Neural cell (in vitro differentiated cells): ENCODE results near the gene ROPN1L.

DNA sequence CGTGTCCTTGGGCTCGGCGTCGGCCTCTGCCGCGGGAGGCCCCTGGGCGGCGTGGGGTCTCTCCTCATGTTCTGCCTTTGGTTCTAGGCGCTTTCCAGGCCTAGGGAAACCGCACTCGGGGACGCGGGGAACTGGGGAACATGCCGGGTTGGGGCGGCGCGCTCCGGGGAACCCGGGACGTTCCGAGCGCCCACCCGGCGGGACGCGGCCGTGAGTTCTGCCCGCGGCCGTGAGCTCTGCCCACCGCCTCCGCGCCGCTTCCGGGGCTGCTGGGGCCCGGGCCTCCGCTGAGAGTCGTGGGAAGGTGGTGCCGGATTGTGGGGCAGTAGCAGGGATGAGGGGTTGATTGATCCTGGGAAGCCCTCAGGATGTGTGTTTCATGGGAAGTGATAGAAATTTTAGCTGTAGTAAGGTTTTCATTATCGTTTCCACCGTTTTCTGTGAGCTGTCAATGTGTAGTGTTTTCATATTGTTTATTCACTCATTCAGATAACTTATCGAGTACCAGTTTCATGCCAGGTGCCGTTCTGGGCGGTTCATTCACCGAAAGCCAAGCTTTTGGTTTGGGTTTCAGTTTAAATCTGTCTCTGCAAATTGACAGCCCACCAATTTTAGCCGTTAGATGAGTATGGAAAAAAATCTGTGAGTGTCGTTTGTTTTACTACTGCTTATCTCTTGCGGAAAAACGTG is 612 bp downstream of the MTRR start:
- RAMPAGE, long total RNA: no peak

DNA sequence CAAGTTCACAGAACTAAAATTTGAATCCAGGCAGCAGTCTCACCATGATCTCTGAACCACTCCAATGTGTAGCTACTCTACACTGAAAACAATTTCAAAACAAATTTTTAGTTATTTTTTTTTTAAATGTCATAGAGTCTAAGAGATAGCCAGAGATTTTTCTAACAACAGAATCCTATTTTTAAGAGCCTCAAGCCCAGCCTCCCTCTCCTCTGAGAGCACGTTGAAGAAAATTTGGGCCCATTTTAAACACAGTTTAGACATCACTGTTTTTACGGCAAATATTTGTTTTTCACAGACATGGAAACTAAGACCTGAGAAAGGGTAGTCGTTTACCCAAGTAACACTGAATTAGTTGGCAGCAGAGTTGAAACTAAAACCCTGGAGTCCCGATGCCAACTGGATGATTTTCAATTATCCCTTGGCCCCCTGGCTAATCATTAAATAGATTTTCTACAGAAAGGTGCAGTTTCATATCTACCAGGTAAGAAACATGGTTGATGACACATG is 137.1 kb downstream of the SEMA5A start:
- RAMPAGE, long total RNA: no peak

GRCh38 chr5:9540617-9541366 is 5.1 kb downstream of the SEMA5A start:
- RAMPAGE, long total RNA: no peak

GRCh38 chr5:10339069-10339856 is 14.2 kb upstream of the MARCHF6 start:
- RAMPAGE, long total RNA: start-site peak on the plus strand at chr5:10339571-10339626, 9 and 17 reads in 2 replicates

DNA sequence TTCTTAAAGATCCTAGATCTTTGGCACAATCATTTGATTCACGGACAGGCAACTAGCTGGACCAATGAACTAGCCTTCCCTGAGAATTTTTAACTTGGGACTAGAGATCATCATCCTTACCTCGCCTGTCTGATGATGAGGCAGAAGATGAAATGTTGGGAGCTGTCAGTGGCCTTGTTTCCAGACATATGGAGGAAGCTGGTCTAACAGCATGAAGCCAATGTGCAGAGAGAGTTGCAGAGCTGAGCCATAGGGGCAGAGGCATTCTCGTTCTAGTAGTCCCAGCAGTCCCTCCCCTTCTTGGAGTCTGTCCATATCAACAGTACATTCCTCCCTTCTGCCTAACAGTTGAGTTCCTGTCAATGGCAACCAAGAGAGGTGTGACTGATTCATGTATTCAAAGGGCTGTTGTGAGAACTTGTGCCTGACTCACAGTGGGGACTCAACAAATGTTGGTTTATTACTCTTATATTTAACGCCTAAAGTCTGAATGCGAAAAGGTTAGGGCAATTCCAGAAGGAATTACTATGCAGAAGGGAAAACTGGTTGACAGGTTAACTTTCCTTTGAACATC is 2.0 kb upstream of the MARCHF6 start:
- RAMPAGE, long total RNA: no peak

DNA sequence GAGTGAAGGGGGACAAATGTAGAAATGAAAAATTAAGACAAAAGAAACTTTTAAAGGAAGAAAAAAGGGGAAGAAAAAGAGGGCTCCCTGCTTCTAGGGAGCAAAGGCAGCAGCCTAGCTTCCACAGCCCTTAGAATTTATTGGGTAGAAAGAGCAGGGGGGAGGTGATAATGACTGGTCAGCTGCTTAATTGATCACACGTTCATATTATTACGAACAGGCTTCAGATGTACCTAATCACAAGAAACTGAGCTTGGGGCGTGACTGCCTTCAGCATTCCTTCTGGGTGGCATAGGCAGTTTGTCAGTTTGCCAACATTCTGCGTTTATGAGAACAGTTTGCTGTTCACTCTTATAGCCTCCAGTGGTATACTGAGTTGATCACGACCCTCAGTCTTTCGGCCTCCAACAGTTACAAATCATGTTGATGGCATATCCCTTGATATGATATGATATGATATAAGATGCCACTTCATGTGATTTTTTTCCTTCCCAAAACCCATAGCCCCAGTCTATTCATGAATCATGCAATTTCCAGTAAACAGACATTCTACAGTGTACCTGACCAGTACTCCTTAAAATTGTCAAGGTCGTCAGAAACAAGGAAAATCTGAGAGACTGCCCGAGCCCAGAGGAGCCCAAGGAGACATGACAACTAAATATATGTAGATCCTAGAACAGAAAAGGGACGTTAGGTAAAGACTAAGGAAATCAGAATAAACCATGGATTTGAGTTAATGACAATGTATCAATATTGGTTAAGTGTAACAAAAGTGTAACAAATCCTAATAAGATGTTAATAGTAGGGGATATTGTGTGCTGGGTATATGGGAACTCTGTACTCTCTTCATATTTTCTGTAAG is 13.3 kb downstream of the MARCHF6 start:
- RAMPAGE, long total RNA: no peak

GRCh38 chr5:10377889-10378609 is 24.6 kb downstream of the MARCHF6 start:
- RAMPAGE, long total RNA: no peak

- RAMPAGE, long total RNA: no peak
These were observed 20.1 kb upstream of the ROPN1L start for GRCh38 chr5:10421157-10422402.

DNA sequence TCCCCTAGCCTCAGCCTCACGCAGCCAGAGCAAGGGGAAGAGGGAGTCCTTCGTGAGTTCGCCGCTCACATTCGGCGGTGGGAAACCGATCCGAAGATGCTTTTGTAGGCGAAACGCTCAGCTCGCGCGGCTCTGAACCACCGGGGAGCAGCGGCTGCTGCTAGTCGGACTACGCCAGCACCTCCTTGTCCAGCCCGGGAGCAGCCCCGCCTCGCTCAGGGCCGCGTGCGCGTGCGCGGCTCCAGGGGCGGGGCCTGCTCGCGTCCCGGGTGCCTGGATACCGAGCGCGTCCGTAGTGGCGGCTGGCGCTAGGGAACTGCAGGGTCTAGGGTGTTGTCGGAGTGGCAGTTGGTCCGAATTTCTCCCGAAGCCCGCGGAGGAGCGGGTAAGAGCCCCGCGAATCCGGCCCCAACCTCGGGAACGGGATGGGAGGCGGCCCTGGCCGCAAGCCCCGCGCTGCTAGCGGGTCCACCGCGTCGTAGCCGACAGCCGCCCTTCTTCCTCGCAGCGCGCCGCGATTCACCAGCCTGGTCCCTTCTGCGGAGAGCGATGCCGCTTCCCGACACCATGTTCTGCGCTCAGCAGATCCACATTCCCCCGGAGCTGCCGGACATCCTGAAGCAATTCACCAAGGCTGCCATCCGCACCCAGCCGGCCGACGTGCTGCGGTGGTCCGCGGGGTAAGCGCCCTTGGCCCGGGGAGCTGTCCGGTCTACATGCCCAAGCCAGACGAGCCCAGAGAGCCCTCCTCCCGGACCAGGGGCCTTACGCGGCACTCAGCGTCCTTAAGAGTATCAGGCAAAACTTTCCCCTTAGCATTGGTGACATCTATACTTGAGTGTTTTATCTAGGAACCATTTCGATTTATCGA is at the start of gene ROPN1L:
TSS of gene ROPN1L (plus strand) at position 261 of the 871 bp plus-strand sequence.
- RAMPAGE, long total RNA: no peak

- RAMPAGE, long total RNA: no peak
These were observed 1.4 kb downstream of the ANKRD33B start for GRCh38 chr5:10565296-10565656.

DNA sequence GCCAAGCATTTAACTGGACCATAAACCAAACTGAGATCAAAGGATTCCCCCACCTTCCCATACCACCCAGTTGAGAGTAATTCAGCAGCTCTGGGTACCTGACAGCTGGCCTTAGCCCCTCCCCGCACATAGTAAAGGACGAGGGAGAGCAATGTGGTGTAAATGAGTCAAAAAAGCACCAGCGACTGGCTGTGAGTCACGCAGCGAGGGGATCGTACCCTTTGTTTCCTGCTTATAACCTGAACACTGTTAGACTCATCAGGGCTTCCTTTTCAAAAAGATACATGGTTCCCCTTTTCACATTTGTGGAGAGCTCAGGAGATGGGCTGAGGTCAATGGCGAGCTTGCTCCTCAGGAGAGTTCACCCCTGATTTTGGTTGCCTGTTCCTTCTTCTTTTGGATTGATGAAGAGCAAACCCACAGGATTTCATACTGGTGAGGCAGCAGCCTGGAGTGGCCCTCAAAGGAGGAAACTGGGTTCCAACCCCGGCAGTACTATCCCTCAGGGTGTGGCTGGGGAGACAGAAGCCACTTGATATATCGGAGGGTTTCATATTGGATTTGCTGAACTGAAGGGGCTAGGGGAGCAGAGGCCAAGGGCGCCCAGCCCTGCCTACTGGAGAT is 71.5 kb downstream of the ANKRD33B start:
- RAMPAGE, long total RNA: no peak

GRCh38 chr5:10679559-10680416 is 81.2 kb downstream of the DAP start:
- RAMPAGE, long total RNA: no peak

DNA sequence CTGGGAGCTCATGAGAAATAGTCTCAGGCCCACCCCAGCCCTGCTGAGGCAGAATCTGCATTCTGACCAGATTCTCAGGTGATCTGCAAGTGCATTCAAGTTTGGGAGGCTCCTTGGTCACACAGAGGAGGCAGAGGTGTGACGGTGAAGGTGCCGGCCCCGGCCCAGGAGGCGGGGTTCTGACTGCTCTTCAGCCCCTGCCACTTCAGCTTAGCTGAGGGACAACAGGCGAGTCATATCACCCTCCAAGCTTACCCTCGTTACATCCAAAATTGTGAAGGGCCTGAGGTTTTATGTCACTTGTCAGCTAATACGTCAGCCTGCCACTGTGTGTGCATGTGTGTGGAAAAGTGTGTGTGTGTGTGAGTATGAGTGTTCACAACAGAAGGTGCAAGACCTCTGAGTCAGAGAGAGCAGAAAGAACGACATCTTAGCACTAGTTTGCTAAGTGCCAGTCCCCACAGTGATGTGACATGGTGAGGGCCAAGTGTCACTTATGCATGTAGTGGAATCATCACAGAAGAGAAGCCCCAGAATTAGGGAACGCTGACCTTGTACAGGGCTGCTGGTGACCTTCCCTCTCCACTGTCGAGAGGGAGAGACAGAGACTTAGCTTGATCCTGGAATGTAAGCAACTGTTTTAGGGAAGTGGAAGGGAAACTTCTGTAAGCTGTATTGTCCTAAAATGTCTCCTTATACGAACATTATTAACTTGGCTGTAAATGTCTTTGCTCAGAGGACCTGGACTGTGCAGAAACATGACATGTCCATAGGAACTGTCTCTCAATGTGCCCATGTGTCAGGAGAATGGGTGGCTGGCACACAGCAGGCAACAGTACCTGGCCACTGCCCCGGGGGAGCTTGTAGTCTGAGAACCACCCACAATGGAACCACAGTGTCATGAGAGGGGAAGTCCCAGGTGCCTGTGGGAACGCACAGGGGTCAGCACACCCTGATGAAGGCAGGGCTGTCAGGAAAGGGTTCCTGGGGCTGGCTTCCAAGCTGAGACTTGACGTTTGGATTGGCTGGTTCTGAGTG is 34.3 kb downstream of the DAP start:
- RAMPAGE, long total RNA: no peak

DNA sequence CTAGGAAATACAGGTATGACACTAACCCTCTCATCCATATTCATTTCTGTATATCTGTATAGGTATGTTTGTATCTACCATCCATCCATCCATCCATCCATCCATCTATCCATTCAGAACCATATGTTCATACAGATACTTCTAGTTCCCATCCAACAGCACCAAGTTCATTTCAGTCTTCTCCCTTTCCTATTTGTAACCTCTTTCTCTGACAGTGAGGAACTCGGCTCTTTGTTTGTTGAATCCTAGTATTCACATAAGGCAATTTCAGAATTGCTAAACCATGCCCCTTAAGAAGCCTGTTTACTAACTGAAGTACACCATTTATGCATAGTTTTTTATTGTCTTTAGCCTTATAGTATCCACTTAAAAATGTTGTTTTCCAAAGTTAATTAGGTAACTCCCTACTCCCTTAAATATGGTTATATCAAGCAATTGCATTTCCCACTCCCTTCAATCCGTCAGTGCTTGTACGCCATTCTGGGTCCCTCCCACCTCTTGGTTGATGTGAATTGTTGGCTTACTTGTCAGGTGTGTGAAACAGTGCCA is 18.1 kb downstream of the DAP start:
- RAMPAGE, long total RNA: no peak

GRCh38 chr5:10758860-10759390 is 2.1 kb downstream of the DAP start:
- RAMPAGE, long total RNA: no peak

DNA sequence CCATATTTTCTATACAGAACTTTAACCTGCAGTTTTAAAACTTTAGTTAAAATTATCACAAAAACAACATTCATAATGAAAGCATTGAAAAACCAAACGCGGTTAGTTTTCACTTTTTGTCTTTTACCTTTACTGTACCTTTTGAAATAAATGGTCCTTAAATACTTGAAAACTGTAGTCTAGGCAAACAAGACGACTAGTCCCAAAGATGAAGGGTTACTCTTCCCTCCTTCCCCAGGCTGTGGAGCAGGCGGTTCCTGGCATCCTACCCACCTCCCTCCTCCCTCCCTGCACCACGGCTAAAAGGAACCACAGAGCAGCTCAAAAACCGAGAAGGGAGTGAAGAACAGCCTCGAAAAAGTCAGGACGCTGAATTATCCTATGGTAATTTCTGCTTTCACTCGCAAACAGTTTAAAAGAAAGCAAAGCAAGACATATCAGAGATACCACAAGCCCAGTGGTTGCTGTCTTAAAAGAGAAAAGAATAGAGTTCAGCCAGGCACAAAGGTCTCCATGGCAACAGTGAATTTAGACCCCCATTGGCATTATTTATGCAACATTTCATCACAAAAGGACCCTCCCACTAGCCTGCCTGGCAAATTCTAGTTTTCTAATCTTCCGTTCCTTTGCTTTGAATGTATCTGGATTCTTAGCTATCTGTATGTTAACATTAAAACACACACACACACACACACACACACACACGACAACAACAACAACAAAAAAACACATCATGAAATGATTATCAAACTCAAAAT is 315.5 kb downstream of the CTNND2 start:
- RAMPAGE, long total RNA: no peak

DNA sequence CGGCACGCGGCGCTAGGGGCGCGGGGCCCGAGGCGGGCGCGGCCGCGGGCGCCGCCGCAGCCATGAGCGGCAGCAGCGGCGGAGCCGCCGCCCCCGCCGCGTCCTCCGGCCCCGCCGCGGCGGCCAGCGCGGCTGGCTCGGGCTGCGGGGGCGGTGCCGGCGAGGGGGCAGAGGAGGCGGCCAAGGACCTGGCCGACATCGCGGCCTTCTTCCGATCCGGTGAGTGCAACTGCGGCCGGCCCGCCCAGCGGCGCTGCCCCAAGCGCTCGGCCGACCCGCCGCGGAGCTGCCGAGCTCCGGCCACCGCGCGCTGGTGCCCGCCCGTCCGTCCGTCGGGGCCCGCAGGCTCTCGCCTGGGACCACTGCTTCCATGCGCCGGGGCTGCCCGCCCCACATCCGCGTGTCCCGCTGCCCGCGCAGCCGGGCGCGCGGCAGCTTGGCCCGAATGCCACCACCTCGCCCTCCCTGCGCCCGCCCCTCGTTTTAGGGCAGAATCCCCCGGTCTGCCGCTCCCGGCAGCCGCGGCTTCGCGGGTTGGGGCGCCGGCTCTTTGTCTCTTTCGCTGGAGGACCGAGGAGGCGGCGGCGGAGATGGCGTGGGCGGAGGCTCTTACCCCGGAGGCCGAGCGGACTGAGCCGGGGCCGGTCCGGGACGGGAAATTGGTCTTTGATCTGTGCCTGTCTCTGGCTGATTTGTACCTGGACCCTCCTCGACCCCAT is 681 bp downstream of the TRIO start:
- RAMPAGE, long total RNA: no peak

- RAMPAGE, long total RNA: no peak
These were observed 29.2 kb downstream of the TRIO start for GRCh38 chr5:14172084-14173047.

- RAMPAGE, long total RNA: no peak
These were observed 40.4 kb downstream of the TRIO start for GRCh38 chr5:14183638-14183926.

GRCh38 chr5:14200258-14200739 is 57.2 kb downstream of the TRIO start:
- RAMPAGE, long total RNA: no peak